Body of pancreas (tissue), 2 donors: ENCODE results near the genes DPEP3 and TANGO6.

DNA sequence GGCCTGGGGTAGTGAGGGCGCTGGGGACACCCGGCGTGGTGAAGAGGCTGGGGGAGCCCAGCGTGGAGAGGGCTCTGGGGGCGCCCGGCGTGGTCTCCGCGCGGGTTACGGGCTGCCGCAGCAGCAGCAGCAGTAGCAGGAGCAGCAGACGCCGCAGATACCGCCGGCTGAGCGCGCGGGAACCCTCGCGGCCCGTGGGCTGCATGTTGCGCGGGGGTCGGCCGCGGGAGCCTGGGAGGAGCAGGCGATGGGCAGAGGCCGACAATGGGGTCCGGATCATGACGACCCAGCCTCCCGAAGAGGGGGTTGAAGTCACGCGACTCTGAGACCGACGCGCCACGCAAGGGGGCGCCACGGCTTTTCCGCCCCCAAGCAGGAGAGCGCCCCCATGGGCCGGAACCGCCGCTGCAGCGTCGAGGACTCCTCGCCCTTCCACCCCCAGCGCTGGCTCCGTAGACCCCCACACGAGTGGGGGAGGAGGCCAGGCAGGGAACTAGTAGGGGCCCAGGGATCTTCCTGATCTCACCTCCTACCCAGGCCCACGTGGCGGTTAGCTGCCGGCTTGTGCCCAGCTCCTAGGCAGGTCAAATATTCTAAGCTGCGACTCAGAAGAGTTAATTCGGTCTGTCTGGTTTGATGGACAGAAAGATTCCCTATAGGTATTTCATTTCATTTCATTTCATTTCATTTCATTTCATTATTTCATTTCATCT lies at the start of gene DPEP3:
Gene DPEP3, minus strand, starts transcription at position 324 of the 713 bp plus-strand sequence.
- PRO-cap = no peak
- RAMPAGE, long total RNA, 2 experiments = no peak in any of the 2 experiments

DNA sequence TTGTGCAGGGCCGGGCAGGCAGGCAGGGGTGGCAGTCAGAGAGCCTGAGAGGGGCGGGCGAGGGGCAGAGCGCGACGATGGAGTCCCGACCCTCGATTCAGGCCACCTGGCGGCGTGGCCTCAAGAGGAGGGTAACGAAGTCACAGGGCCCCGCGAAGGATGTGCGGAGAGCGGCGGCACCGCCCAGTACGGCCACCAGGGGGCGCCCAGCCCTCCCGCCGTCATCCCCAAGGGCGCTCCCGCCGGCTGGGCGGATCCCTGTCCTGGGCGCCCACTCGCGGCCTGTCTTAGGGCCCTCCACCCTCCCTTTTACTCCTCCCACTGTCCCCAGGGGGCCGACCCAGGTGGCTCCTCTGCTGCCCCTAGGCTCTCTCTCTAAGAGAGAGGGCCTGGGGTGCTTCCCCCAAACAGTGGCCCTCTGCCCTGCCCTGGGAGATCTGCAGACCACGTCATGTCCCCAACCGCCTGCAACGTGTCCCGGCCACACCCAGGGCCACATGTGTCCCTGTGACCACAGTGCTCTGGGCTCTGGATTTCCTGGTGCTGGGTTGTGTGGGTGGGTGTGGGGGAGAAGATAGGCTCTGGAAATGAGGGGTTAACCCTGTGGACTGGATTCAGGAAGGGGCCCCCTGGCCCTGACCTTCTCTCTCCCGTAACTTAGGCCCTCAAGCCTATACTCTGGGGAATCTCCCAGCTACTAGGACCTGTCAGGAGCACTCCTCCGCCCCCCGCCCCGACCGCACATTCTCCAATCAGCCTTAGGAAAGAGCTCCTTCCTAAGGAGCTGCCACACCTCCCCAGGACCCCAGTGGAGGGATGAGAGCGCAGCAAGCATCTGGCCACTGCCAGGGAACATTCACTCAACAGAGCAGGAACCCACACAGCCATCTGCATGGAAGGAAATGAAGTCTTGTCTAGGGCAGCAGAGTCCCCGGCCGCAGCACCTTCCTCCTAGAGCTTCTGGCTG lies 5.8 kb downstream of the DPEP2 start:
- PRO-cap = no peak
- RAMPAGE, long total RNA, 2 experiments = no peak in any of the 2 experiments

GRCh38 chr16:68064692-68065192 lies 20.4 kb upstream of the NFATC3 start:
- PRO-cap = no peak
- RAMPAGE, long total RNA, 2 experiments = no peak in any of the 2 experiments

DNA sequence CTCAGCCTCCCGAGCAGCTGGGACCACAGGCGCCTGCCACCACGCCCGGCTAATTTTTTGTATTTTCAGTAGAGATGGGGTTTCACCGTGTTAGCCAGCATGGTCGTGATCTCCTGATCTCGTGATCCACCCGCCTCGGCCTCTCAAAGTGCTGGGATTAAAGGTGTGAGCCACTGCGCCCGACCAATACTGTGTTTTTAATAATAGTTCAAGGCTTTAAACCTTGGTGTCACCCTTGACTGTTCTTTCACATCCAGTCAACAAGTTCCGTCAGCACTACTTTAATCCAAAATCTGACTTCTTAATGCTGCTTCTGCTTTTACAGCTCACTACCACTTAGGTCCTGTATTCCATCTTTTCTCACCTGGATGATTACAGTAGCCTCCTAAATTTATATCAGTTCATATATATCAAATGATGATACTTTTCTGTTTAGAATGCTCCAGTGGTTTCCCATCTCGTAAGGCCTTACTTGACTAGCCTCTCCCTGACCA lies 33.9 kb downstream of the NFATC3 start:
- PRO-cap = no peak
- RAMPAGE, long total RNA, 2 experiments = no peak in any of the 2 experiments

DNA sequence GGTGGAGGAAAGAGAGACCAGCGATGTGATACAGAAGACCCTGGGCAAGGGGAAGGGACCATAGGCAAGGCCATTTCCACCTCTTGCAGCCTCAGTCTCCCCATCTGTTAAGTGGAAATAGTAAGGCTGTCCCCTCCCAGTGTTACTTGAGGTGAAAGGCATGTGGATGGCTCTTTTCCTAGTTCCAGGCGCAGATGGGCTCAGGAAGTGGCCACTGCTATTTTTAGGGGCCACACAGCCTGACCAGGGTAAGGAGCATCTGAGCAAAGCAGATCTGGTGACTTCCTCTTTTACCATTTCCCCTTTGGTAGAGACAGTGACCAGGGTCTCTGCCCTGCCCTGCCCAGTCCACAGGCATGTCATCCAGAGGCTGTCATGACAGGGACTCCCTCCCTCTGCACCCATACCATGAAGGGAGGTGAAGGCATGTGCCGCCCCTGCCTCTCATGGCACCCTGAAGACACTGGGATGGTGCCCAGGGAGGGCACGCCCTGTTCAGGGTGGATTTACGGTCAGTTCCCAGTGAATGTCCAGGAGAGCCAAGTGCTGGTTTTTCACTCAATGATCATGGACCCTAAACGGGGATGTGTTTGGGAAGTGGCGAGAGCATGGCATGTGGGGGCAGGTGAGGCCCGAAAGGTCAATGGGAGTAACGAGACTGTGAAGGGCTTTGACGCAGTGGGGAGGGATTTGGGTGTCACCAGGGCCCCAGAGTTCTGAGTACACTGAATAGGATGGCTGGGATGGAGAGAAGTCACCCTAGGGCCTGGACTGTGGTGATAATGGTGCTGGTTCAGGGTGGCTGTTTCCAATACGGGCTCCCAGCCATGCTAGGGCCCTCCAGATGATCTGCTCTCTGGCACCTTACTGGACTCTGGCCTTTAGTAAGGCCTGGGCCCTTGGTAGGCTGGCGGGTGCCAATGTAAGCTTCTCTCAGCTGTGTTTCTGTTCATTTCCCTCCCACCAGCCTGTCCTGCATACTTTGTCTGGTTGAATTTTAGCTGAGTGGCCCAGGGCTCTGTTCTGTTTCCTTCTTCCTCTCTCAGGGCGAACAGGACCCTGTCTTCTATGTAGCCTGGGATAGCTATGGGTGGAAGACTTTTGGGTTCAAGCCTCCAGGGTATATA lies 2.5 kb downstream of the PLA2G15 start:
- PRO-cap = no peak
- RAMPAGE, long total RNA, 2 experiments = no peak in any of the 2 experiments

DNA sequence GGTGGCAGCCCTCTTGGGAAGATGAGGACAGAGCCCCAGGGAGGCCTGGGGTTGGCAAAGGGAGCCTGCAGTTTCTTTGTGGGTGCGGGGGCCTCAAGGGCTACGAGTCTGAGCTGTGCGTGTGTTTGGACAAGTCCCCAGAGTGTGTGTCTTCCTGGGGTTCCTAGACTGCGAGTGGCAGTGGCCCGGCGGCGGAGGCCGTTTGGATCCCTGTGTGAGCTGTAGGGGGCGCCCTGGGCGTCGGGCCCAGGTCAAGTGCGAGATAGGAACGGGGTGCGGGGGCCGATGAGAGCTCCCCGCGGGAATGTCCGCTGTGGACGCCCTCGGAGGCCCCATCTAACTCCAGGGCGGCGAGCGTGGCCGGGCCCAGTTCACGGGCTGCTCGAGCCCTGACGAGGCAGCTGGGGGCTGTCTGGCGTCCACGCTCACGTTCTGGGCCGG lies 367 bp upstream of the SLC7A6 start:
- PRO-cap = unidirectional peak, plus-strand start at position 369 of the sequence
- RAMPAGE, long total RNA, 2 experiments = no peak in any of the 2 experiments

DNA sequence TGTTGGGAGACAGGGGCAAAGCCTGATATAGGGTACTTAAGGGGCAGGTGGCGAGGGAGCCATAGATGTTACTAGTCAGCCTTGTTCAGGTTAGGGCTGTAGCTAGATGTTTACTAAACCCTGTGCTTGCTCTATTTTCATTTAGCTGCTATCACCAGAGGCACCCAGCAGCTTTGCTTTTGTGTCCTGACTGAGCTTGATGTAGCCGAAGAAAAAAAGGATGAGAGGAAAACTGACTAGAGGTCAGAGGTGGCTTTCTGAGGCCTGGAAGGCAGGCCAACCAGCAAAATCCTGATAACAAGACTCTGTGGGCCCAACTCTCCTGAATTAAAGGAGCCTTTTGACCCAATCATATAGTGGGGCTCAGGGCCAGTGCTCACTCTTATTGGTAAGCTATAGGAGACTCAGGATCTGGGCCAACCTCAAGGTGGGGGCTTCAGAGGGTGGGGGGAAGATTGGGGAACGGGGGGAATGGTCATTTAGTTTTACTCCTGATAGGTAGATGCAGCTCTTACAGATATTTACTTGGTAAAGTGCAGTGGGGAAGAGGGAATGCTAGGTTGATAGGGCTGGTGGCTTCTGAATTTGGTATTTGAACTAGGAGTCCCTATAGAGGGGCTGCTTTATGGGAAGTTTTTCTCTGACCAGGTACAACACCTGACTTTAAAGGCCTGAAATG lies 13.5 kb downstream of the SLC7A6OS start:
- PRO-cap = no peak
- RAMPAGE, long total RNA, 2 experiments = no peak in any of the 2 experiments

DNA sequence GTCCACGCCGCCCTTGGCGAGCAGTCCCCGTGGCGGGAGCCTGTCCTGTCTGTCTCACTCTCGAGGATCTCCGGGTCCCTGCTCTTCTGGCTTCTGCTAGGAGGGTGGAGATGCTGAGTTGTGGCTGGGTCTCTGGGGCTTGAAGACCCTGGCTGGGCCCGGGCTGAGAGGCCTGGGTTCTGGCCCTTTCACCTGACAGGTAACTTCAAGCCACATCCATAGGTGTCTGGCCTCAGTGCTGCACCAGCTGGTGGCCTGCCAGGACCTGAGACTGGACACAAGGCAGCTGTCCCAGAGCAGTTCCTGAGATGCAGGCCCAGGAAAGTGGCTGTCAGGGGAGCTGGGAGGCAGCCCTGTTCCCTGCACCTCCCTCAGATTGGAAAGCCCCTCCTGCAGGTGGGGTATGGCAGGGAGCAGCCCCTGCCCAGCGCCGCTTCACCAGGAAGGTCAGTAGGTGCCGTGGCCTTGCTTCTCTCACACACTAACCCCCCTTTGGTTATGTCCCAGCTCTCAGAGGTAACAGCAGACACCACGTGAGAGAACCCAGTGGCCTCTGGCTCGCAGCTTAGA lies 46.8 kb downstream of the PRMT7 start:
- PRO-cap = no peak
- RAMPAGE, long total RNA, 2 experiments = no peak in any of the 2 experiments

GRCh38 chr16:68417609-68418512 lies 30.4 kb downstream of the SMPD3 start:
- PRO-cap = unidirectional peak, plus-strand start at chr16:68418209
- RAMPAGE, long total RNA, 2 experiments = no peak in any of the 2 experiments

DNA sequence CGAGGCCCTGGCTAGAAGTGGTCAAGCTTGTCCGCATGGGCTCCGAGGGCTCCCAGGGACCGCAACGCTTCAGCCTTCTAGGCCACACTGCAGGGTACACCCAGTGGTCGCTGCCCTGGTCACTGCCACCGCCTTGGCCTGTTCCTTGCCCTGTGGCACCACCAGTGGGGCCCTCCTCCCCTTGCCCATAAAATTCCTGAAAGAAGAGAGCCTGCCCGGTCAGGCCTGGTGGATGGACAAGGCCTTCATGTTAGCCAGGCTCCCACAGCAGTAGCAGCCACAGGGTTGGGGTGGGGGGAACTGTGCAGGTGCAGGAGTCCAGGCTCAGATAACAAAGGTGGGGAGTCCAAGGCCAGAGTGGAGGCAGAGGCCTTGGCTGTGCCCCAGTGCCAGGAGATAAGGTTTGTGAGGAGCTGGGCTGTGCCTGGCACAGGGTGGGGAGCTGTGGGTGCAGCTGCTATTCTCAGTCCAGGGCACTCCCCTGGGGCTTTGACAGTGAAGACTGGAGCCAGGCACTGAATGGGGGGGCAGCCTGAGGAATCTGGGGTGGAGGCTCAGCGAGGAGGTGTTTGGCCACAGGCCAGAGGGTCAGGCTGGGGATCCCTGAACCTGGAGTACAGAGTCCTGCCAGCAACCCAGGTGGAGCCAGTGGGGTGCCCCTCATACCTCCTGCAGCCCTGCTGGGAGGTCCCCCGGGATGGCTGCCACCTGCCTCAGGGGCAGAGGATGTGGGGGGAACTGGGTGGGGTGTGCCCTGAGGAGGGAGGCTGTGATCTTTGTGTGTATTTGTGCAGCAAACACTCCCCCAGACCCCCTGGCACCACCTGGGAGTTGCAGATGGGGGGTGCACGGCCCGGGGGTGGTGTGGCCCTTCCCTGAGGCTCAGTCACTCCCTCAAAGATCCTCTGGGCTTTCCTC lies 44.2 kb upstream of the SMPD3 start:
- PRO-cap = no peak
- RAMPAGE, long total RNA, 2 experiments = no peak in any of the 2 experiments

GRCh38 chr16:68643841-68644277 lies 1.3 kb upstream of the CDH3 start:
- PRO-cap = no peak
- RAMPAGE, long total RNA, 2 experiments = no peak in any of the 2 experiments

- PRO-cap = no peak
- RAMPAGE, long total RNA, 2 experiments = start-site peak on the plus strand in 1 of 2 experiments, at chr16:68808688-68808905 at its widest, 27 reads per replicate
Measured at GRCh38 chr16:68808326-68809003, 34.9 kb upstream of the TANGO6 start.

GRCh38 chr16:68819094-68819610 lies 24.2 kb upstream of the TANGO6 start:
- PRO-cap = no peak
- RAMPAGE, long total RNA, 2 experiments = no peak in any of the 2 experiments

DNA sequence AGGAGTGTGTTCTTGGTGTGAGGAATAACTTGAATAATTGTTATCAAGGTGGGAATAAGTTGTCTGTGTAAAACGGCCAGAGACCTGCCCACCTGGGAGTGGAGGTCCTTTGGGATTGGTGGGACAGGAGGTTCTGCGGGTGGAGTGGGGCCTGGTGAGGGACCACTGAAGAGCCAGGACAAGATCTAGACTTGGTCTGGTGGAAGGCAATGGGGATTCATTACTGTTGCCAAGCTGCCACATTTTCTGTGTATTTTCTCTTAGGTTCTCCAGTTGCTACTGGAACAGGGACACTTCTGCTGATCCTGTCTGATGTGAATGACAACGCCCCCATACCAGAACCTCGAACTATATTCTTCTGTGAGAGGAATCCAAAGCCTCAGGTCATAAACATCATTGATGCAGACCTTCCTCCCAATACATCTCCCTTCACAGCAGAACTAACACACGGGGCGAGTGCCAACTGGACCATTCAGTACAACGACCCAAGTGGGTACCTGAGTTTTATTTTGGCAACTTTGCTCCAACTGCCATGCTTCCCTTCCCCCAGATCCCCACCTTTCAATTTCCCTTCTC lies 21.5 kb upstream of the TANGO6 start:
- PRO-cap = no peak
- RAMPAGE, long total RNA, 2 experiments = no peak in any of the 2 experiments

- PRO-cap = bidirectional peak, plus-strand start at chr16:68843614, minus-strand start at chr16:68843461
- RAMPAGE, long total RNA, 2 experiments = start-site peak on the plus strand in 1 of 2 experiments, at chr16:68843531-68843614 at its widest, 37 to 82 reads per replicate
Measured at GRCh38 chr16:68843189-68843922, at the start of gene TANGO6. Gene TANGO6, plus strand, starts transcription at chr16:68843531.

GRCh38 chr16:69118242-69119450 lies 13.2 kb downstream of the HAS3 start:
- PRO-cap = no peak
- RAMPAGE, long total RNA, 2 experiments = no peak in any of the 2 experiments

GRCh38 chr16:69133200-69133868 lies 885 bp downstream of the UTP4 start:
- PRO-cap = no peak
- RAMPAGE, long total RNA, 2 experiments = no peak in any of the 2 experiments

DNA sequence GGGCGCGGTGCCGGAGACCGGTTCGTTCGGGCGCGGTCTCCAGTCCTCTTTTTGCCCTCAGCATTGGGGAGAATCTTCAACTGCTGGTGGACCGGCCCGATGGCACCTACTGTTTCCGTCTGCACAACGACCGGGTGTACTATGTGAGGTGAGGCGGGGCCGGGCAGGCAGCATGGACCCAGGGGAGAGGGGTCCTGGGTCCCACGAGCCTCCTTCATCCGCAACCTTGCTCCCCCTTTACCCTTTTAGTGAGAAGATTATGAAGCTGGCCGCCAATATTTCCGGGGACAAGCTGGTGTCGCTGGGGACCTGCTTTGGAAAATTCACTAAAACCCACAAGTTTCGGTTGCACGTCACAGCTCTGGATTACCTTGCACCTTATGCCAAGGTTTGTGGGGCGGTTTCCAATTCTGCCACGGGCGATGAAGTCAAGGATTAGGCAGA lies 395 bp downstream of the NIP7 start:
- PRO-cap = no peak
- RAMPAGE, long total RNA, 2 experiments = no peak in any of the 2 experiments

- PRO-cap = no peak
- RAMPAGE, long total RNA, 2 experiments = no peak in any of the 2 experiments
Measured at GRCh38 chr16:69367971-69368881, 16.6 kb upstream of the TMED6 start.

- PRO-cap = no peak
- RAMPAGE, long total RNA, 2 experiments = no peak in any of the 2 experiments
Measured at GRCh38 chr16:69417237-69418156, 6.9 kb upstream of the CYB5B start.